Stomach (tissue), 7 donors: ENCODE results near the gene CR2.

- PRO-cap, result no peak
- RAMPAGE, long total RNA, 5 experiments, result no peak in any of the 5 experiments
Measured at GRCh38 chr1:206637461-206637932, 2.2 kb downstream of the DYRK3 start.

- PRO-cap, result no peak
- RAMPAGE, long total RNA, 5 experiments, result no peak in any of the 5 experiments
- RRBS, result no CpG with 5 or more reads among the region's 9 CpGs
Measured at GRCh38 chr1:206652234-206653169, 17.2 kb downstream of the DYRK3 start.

- PRO-cap, result no peak
- RAMPAGE, long total RNA, 5 experiments, result no peak in any of the 5 experiments
- RRBS, result no CpG with 5 or more reads among the region's 8 CpGs
Measured at GRCh38 chr1:206661270-206661670, 23.4 kb upstream of the MAPKAPK2 start.

- PRO-cap, result no peak
- RAMPAGE, long total RNA, 5 experiments, result no peak in any of the 5 experiments
- RRBS, result no CpG with 5 or more reads among the region's 3 CpGs
Measured at GRCh38 chr1:206682128-206682471, 2.6 kb upstream of the MAPKAPK2 start.

- PRO-cap, result no peak
- RAMPAGE, long total RNA, 5 experiments, result start-site peak on the plus strand in 1 of 5 experiments, at chr1:206692610-206693117 at its widest, 19 reads per replicate
- RRBS, result no CpG with 5 or more reads among the region's 5 CpGs
Measured at GRCh38 chr1:206692296-206692970, 7.7 kb downstream of the MAPKAPK2 start.

GRCh38 chr1:206699384-206699947 is 14.8 kb downstream of the MAPKAPK2 start:
- PRO-cap, result no peak
- RAMPAGE, long total RNA, 5 experiments, result start-site peak on the plus strand in 1 of 5 experiments, at chr1:206699534-206699603 at its widest, 8 reads per replicate
- RRBS, result no CpG with 5 or more reads among the region's 7 CpGs

- PRO-cap, result unidirectional peak, plus-strand start at chr1:206739631; unidirectional peak, minus-strand start at chr1:206739689
- RAMPAGE, long total RNA, 5 experiments, result no peak in any of the 5 experiments
- RRBS, result no CpG with 5 or more reads among the region's 8 CpGs
Measured at GRCh38 chr1:206739001-206740137, 31.2 kb upstream of the IL19 start.

DNA sequence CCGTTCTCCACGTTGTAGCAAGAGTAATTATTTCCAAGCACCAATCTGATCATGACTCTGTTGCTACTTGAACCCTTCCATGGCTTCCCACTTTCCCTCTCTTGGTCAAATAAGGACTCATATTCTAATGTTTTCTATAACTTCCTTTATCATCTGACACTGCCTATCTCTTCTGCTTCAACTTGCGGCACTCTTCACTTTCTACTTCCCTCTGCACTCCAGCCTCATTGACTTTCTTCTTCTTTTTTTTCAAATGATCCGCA is 7.2 kb upstream of the IL10 start:
- PRO-cap, result no peak
- RAMPAGE, long total RNA, 5 experiments, result no peak in any of the 5 experiments
- RRBS, result no CpG with 5 or more reads among the region's 4 CpGs

DNA sequence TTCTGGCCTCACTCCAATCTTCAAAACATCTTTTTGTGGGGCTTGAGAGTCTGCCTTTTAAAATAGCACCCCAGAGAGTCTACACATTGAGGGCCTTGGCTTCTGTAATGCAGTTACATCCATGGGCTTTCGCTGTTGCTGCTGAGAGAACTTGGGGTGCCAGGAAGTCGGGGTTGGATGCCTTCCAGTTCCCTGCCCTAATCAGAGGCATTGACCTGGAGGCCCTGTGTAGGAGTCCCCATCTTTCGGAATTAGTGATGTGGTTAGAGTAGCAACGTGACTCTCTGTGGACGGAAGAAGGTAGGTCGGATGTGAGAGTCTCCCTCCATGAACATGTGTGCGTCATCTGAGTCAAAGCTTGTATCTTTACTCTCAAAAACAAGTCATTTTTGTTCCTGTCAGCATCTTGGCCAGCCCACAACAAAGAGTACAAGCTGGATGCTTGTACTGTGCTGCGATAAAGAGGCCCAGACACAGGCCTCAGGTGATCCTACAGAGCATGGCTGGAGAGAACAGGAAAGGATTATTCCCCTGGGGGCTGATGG is 30.9 kb upstream of the IL10 start:
- PRO-cap, result no peak
- RAMPAGE, long total RNA, 5 experiments, result no peak in any of the 5 experiments
- RRBS, result no CpG with 5 or more reads among the region's 8 CpGs

DNA sequence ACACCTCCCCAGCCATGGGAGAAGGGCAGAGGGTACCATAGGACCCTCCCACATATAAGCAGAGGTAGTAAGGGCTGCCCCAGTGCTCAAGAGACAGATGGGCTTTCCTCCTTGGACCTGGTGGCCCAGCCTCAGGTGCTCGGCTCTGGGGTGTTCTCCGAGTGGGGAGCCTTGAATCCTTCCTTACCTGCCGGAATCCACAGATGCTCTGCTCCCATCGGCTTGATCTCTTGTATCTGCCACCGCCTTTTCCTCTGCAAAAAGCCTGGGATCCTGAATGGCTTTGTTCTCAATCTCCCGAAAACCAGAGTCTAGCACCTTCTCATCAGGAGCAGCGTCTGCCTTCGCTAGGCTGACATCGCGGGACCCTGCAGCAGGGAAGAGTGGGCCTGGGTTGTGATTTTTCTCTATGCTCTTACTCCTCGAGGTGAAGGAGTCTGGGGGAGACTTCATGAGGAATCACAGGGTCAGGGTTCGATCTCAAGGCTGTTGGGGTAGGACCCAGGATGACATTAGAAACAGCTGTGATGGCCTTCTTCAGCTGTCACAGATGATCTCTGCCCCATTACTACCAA is 11.1 kb upstream of the FCMR start:
- PRO-cap, result no peak
- RAMPAGE, long total RNA, 5 experiments, result start-site peak on the minus strand in 2 of 5 experiments, centred at positions 210 to 324 of the sequence, 65 to 3,135 reads per replicate
- RRBS, result 92% methylated on average over 2 of the region's 12 CpGs

GRCh38 chr1:206935206-206935929 is 10.9 kb downstream of the PIGR start:
- PRO-cap, result no peak
- RAMPAGE, long total RNA, 5 experiments, result start-site peak on the minus strand in 1 of 5 experiments, at chr1:206935492-206935793 at its widest, 2,861 reads per replicate
- RRBS, result no CpG with 5 or more reads among the region's 22 CpGs

DNA sequence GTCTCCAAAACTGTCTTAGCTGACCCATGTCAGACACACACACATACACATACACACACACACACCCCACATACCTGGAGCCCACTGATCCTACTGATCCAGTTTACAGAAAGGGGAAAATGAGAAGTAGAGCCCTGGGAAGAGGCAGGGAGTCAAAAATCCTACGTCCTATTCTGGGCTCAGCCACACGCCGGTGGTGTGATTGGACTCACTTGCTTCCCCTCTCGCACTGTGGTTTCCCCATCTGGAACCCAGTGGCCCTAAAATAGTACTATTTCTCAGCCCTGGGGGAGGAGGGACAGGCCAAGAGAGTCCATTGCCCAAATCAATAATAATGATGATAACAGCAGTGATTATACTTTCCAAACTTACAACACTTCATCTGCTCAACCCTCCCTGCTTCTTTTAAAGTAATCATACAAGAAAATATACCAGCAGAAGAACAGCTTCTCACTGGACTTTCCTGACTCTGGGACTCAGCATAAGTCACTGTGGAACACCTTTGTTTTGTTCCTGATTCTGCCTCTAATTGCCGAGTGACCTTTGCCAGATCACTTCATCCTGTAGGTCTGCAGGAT is 3.0 kb upstream of the PIGR start:
- PRO-cap, result no peak
- RAMPAGE, long total RNA, 5 experiments, result no peak in any of the 5 experiments
- RRBS, result no CpG with 5 or more reads among the region's 5 CpGs

DNA sequence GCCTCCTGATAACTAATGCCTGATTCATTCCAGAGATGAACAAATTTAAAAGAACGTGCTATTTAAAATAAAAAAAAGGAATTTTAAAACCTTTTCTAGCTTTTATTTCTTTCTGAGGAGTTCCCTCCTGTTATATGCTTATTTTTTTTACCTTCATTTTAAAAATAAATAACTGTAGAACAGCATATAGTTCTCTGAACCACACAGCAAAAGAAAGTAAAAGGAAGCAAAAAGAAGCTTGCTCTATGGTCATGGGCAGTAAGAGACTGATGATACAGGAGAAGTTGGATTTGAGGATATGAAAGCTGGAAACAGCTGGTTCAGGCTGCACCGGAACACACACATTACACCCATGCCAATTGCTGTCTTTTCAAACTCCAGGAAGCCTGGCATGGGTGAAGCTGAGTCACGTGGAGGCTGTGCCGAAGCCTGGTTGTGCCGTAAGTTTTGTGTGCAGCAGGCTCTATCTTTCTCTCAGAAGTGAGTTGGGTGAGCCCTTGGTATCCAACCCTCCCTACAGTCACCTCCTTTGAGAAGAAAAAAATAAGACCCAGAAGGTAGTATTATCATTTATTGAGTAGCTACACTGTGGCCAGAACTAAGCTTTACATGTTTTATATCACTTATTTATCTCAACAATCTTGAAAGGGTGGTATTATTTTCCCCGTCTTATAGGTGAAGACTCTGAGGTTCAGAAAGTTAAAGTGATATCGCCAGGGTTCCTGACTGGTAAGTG is 14.4 kb downstream of the C1orf116 start:
- PRO-cap, result bidirectional peak, plus-strand start at position 477 of the sequence, minus-strand start at position 210 of the sequence
- RAMPAGE, long total RNA, 5 experiments, result no peak in any of the 5 experiments
- RRBS, result no CpG with 5 or more reads among the region's 7 CpGs

DNA sequence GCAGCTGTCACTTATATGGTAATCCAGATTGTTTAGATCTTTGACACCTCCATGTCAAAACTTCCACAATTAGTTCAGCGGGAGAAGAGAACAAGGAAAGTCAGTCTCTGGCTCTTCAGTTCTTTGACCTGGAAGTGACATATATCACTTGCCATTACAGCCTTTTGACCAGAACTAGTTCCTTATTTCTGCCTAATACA is 68.2 kb downstream of the C4BPA start:
- PRO-cap, result no peak
- RAMPAGE, long total RNA, 5 experiments, result no peak in any of the 5 experiments
- RRBS, result no CpG with 5 or more reads among the region's 1 CpG

- PRO-cap, result no peak
- RAMPAGE, long total RNA, 5 experiments, result no peak in any of the 5 experiments
- RRBS, result no CpG with 5 or more reads among the region's 3 CpGs
Measured at GRCh38 chr1:207298118-207298560, 23.3 kb upstream of the CD55 start.

DNA sequence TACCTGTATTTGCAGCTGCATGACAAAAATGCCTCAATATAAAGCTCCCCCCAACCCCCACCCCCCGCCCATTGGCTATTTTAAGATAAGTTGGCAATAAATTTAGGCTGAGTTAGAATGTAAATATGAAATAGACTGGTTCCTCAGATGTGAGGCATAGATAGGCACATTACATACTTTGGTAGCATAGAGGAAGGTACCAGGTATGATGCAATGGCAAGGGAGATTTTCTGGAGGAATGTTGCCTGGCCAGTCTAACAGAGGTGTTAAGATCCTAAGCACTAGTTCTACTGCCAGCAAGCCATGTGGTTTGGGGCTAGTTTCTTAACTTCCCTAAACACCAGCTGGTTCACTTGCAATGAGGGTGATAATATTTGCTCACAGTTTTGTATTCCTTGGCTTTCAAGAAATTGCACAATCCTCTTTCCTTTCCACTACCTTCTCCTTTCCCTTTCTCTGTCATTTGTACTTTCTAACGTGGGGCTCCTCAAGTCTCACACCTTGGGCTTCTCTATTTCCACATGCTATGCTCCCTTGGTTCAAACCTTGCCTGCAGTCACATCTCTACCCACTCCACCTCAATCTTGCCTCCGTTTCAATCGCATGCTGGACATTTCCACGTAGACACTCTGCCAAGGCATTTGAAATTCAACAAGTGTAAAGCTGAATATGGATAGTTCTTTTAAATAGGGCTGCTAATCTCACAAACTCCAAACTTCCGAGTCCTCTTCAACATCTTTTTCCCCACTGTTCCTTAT is 4.7 kb upstream of the CD55 start:
- PRO-cap, result no peak
- RAMPAGE, long total RNA, 5 experiments, result no peak in any of the 5 experiments
- RRBS, result no CpG with 5 or more reads among the region's 6 CpGs

GRCh38 chr1:207335567-207336471 is 14.3 kb downstream of the CD55 start:
- PRO-cap, result no peak
- RAMPAGE, long total RNA, 5 experiments, result no peak in any of the 5 experiments
- RRBS, result no CpG with 5 or more reads among the region's 7 CpGs

- PRO-cap, result no peak
- RAMPAGE, long total RNA, 5 experiments, result start-site peak on the plus strand in 1 of 5 experiments, at chr1:207346224-207346383 at its widest, 17 reads per replicate
- RRBS, result no CpG with 5 or more reads among the region's 7 CpGs
Measured at GRCh38 chr1:207345879-207346649, 24.6 kb downstream of the CD55 start.

DNA sequence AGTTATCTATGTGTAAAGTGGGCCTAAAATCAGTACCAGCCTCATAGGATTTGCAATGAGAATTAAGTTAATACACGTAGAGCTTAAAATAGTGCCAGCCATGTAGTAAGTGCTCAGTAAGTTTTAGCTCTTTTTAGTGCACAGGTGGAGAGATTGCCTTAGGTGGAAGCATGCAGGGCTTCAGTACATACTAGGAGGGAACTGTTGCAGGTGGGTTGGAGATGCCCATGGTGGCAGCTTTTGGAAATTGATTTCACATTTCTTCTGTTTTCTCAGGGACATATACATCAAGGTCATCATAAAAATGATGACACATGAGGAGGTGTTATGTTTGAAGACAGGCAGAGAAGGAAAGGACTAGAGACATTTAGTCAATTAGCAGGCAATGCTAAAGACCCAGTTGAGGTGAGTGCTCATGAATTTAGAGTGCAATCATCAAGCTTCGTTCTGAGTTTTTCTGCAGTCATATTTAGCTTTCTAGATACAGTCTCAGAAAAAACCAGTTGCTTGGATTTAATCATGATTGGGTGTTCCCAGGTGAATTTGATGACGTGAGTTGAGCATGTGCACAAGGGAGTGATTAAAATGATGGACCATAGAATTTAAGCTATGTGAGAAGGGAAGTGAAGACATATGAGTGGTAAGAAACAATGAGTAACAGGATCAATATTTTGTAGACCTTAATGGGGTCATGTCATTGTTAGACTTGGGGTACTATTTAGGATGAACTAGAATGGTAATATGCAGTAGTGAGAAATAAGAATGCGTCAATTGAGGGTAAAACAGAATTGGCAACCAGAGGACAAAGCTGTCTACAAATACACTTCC is 41.1 kb downstream of the CD55 start:
- PRO-cap, result no peak
- RAMPAGE, long total RNA, 5 experiments, result start-site peak on the plus strand in 1 of 5 experiments, centred at position 393 of the sequence, 23 reads per replicate
- RRBS, result no CpG with 5 or more reads among the region's 4 CpGs

DNA sequence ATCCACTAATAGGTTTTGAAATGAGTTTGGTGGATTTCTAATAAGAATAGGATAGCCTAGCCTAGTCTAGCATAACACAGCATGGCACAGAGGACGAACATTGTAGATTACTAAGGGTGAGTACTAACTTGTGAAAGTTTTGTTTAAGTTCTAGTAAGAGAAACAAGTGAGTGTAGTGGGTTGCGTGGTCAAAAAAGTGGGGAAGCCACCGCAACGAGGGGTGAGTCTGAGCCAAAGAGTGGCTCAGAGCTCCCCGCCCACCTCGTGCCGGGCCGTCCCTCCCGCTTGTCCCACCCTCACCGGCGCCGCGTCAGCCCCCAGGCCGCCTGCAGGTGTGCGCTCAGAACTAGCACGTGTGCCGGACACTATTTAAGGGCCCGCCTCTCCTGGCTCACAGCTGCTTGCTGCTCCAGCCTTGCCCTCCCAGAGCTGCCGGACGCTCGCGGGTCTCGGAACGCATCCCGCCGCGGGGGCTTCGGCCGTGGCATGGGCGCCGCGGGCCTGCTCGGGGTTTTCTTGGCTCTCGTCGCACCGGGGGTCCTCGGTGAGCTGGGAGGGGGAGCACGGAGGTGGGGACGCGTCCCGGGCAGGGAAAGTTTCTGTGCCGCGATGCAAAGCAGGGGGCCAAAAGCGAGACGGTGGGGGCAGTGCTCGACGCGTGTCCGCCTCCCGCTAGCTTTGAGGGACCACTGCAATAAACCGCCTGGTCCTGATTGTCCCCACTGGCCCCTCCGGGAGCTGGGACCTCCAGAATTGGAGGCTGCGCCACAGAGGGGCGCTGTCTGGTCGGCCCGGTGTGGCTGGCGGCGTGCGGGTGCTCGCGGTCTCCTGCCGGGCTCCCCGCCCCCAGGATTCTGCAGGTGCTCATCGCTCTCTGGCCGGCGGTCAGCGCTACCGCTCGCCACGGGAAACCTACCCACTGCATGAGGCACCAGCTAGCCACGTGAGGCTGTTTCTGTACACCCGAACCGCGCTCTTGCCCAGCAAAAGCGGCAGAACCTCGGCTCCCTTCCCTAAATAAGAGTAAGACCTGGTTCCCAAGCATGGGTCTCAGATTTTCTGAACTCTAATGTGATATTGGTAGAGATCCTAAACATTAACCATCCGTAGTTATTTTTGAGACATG is at the start of gene CR2:
Gene CR2 (plus strand): TSS at position 396 of the 1,126 bp plus-strand sequence.
- PRO-cap, result no peak
- RAMPAGE, long total RNA, 5 experiments, result no peak in any of the 5 experiments
- RRBS, result 2% methylated on average over 41 of the region's 77 CpGs